Liver (tissue), 9 donors: ENCODE data around the genes FAM20A, MAP2K6 and KCNJ16.

- PRO-cap, 5 experiments: peak in 5 of 5 experiments; most common plus-strand start chr17:68601475 (in 1); most common minus-strand start chr17:68601347 (in 4)
- RAMPAGE, long total RNA, 2 experiments: no peak in any of the 2 experiments
- RRBS: 2% methylated on average over 64 of the region's 81 CpGs
Measured at GRCh38 chr17:68600821-68601589, at the start of gene FAM20A. Gene FAM20A (minus strand): TSS chr17:68601367.

GRCh38 chr17:68950885-68951406 lies 4.2 kb downstream of the ABCA8 start:
- PRO-cap, 5 experiments: no peak in any of the 5 experiments
- RAMPAGE, long total RNA, 2 experiments: no peak in any of the 2 experiments
- RRBS: no CpG with 5 or more reads among the region's 4 CpGs

GRCh38 chr17:69227529-69227862 lies 1.1 kb downstream of the ABCA10 start:
- PRO-cap, 5 experiments: peak in 1 of 5 experiments; most common minus-strand start chr17:69227705 (in 1)
- RAMPAGE, long total RNA, 2 experiments: no peak in any of the 2 experiments
- RRBS: no CpG with 5 or more reads among the region's 2 CpGs

DNA sequence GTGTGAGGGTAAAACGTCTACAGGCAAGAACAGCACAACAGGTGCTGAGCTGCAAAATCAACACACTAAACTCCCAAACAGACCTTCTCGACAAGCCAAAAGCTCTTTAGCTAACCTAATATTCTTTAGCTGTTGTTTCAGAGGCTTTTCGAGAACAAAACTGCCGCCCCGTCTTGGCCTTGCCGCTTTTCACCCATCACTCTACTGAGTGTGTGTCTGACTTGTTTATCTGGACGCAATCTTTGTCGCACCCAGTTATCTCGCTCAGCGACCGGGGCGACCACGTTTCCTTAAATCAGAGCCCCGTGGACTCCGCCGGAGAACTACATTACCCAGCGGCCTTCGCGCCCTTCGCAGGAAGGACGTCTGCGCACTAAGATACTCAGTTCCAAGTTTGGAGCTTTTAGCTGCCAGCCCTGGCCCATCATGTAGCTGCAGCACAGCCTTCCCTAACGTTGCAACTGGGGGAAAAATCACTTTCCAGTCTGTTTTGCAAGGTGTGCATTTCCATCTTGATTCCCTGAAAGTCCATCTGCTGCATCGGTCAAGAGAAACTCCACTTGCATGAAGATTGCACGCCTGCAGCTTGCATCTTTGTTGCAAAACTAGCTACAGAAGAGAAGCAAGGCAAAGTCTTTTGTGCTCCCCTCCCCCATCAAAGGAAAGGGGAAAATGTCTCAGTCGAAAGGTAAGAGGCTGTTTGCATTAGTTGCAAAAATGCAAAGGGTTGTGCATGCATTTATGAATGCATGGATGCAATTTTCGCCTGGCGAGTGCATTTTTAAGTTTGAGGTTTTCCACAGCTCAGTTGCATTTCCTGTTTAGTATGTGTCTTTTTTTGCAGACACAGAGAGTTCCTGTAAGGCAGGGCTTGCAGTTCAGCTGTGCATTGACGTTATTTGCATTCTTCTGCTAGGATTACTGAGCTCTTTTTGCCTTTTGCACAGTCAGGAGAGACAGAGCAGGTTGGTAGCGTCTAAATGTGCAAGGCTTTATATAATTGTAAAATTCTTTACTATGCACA lies at the start of gene MAP2K6:
Gene MAP2K6 (plus strand): TSS at position 385 of the 1,024 bp plus-strand sequence.
- PRO-cap, 5 experiments: peak in 2 of 5 experiments; most common plus-strand start position 410 of the sequence (in 2); most common minus-strand start position 266 of the sequence (in 2)
- RAMPAGE, long total RNA, 2 experiments: start-site peak on the plus strand in 1 of 2 experiments, centred at position 395 of the sequence, 24 reads per replicate
- RRBS: no CpG with 5 or more reads among the region's 30 CpGs

- PRO-cap, 5 experiments: no peak in any of the 5 experiments
- RAMPAGE, long total RNA, 2 experiments: no peak in any of the 2 experiments
- RRBS: no CpG with 5 or more reads among the region's 3 CpGs
Measured at GRCh38 chr17:69485072-69485644, 70.7 kb downstream of the MAP2K6 start.

- PRO-cap, 5 experiments: no peak in any of the 5 experiments
- RAMPAGE, long total RNA, 2 experiments: no peak in any of the 2 experiments
- RRBS: no CpG with 5 or more reads among the region's 5 CpGs
Measured at GRCh38 chr17:70074981-70075530, at the start of gene KCNJ16. Gene KCNJ16 (plus strand): TSS chr17:70075225.

- PRO-cap, 5 experiments: no peak in any of the 5 experiments
- RAMPAGE, long total RNA, 2 experiments: no peak in any of the 2 experiments
- RRBS: no CpG with 5 or more reads among the region's 5 CpGs
Measured at GRCh38 chr17:70137781-70138640, 31.3 kb upstream of the KCNJ2 start.

DNA sequence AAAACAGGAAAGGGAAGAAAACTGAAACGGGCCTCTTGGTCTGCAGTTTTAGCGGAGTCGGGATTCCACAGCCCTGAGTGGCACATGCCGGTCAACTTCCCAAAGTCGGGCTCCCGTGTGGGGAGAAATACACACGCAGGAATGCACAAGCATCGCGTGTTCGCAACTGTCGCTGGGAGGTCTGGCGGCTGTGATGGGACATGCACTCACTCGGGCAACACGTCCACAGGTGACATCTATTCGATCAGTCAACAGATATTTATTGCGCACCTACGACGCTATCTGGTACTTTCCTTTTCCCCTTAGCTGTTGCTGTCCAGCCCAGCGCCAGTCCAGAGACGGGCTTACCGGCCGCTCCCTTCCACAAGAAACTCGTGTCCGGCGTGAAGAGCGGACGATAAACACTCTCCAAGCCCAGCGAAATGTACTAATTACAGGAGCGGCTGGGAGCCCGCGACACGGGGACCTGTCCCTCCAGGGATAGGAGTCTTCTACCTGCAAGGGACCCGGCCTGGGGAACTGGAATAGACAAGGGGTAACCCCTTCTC lies 3.7 kb upstream of the SOX9 start:
- PRO-cap, 5 experiments: no peak in any of the 5 experiments
- RAMPAGE, long total RNA, 2 experiments: no peak in any of the 2 experiments
- RRBS: no CpG with 5 or more reads among the region's 33 CpGs

DNA sequence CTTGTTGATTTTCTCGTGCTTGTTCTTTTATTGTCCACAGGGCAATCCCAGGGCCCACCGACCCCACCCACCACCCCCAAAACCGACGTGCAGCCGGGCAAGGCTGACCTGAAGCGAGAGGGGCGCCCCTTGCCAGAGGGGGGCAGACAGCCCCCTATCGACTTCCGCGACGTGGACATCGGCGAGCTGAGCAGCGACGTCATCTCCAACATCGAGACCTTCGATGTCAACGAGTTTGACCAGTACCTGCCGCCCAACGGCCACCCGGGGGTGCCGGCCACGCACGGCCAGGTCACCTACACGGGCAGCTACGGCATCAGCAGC lies 2.6 kb downstream of the SOX9 start:
- PRO-cap, 5 experiments: no peak in any of the 5 experiments
- RAMPAGE, long total RNA, 2 experiments: no peak in any of the 2 experiments
- RRBS: 23% methylated on average over 5 of the region's 26 CpGs

- PRO-cap, 5 experiments: peak in 1 of 5 experiments; most common minus-strand start chr17:72337864 (in 1)
- RAMPAGE, long total RNA, 2 experiments: no peak in any of the 2 experiments
- RRBS: no CpG with 5 or more reads among the region's 5 CpGs
Measured at GRCh38 chr17:72337743-72337942, 216.8 kb downstream of the SOX9 start.

GRCh38 chr17:72432016-72432772 lies 311.4 kb downstream of the SOX9 start:
- PRO-cap, 5 experiments: no peak in any of the 5 experiments
- RAMPAGE, long total RNA, 2 experiments: no peak in any of the 2 experiments
- RRBS: no CpG with 5 or more reads among the region's 12 CpGs

- PRO-cap, 5 experiments: no peak in any of the 5 experiments
- RAMPAGE, long total RNA, 2 experiments: no peak in any of the 2 experiments
- RRBS: no CpG with 5 or more reads among the region's 18 CpGs
Measured at GRCh38 chr17:72502431-72503323, 381.9 kb downstream of the SOX9 start.

DNA sequence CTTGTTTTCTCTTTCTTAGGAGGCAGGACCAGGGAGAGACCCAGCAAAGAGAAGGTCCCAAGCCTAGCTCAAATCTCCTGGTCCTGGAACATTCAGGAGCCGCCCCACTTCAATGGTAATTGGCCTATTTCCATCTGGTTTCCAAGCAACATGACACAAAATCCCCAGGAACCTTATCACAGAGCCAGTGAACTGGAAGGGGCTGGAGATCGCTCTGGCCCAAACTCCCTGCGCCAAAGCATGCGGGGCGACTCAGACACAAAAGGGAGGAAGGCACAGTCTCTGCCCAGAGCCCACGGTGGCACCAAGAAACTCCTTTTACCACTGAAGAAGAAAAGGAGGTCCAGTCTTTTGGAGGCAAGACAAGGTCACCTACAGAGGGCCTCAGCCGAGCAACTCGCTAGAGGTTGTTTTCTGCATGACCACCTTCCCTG lies 394.6 kb downstream of the SOX9 start:
- PRO-cap, 5 experiments: peak in 2 of 5 experiments; most common plus-strand start position 187 of the sequence (in 2); most common minus-strand start position 79 of the sequence (in 1)
- RAMPAGE, long total RNA, 2 experiments: no peak in any of the 2 experiments
- RRBS: no CpG with 5 or more reads among the region's 8 CpGs

- PRO-cap, 5 experiments: no peak in any of the 5 experiments
- RAMPAGE, long total RNA, 2 experiments: no peak in any of the 2 experiments
- RRBS: no CpG with 5 or more reads among the region's 13 CpGs
Measured at GRCh38 chr17:72571432-72572416, 450.9 kb downstream of the SOX9 start.

GRCh38 chr17:72574251-72575044 lies 453.6 kb downstream of the SOX9 start:
- PRO-cap, 5 experiments: no peak in any of the 5 experiments
- RAMPAGE, long total RNA, 2 experiments: no peak in any of the 2 experiments
- RRBS: no CpG with 5 or more reads among the region's 11 CpGs

- PRO-cap, 5 experiments: no peak in any of the 5 experiments
- RAMPAGE, long total RNA, 2 experiments: no peak in any of the 2 experiments
- RRBS: no CpG with 5 or more reads among the region's 7 CpGs
Measured at GRCh38 chr17:72580413-72580990, 459.7 kb downstream of the SOX9 start.

- PRO-cap, 5 experiments: no peak in any of the 5 experiments
- RAMPAGE, long total RNA, 2 experiments: no peak in any of the 2 experiments
- RRBS: no CpG with 5 or more reads among the region's 7 CpGs
Measured at GRCh38 chr17:72614279-72614974, 478.1 kb downstream of the SLC39A11 start.

GRCh38 chr17:72719362-72720701 lies 372.7 kb downstream of the SLC39A11 start:
- PRO-cap, 5 experiments: no peak in any of the 5 experiments
- RAMPAGE, long total RNA, 2 experiments: no peak in any of the 2 experiments
- RRBS: 100% methylated on average over 2 of the region's 30 CpGs

DNA sequence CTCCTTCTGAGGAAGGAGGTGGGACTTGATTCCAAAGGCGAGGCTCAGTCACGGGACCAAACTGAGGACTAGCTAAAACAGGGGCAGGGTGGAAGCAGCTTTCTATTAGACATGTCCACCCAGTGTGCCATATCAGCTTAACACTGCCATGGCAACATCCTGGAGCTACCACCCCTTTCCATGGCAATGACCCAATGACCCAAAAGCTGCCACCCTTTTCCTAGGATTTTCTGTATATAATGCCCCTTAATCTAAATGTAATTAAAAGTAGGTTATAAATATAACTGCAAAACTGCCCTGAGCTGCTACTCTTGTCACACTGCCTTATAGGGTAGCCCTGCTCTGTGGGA lies 216.8 kb downstream of the SLC39A11 start:
- PRO-cap, 5 experiments: peak in 1 of 5 experiments; most common minus-strand start position 70 of the sequence (in 1)
- RAMPAGE, long total RNA, 2 experiments: no peak in any of the 2 experiments
- RRBS: no CpG with 5 or more reads among the region's 2 CpGs

GRCh38 chr17:72915354-72915851 lies 177.1 kb downstream of the SLC39A11 start:
- PRO-cap, 5 experiments: no peak in any of the 5 experiments
- RAMPAGE, long total RNA, 2 experiments: no peak in any of the 2 experiments
- RRBS: no CpG with 5 or more reads among the region's 10 CpGs